BE2C (cell line): ENCODE measurements around a stretch of chr4.

- RRBS: no CpG with 5 or more reads among the region's 9 CpGs
Measured at GRCh38 chr4:25872751-25873363, 10.1 kb upstream of the SEL1L3 start.

GRCh38 chr4:25878418-25879144, 15.8 kb upstream of the SEL1L3 start:
- RRBS: no CpG with 5 or more reads among the region's 11 CpGs

GRCh38 chr4:26141596-26142625, 178.9 kb upstream of the RBPJ start:
- RRBS: no CpG with 5 or more reads among the region's 10 CpGs

- RRBS: no CpG with 5 or more reads among the region's 2 CpGs
Measured at GRCh38 chr4:26144953-26145472, 175.8 kb upstream of the RBPJ start.

DNA sequence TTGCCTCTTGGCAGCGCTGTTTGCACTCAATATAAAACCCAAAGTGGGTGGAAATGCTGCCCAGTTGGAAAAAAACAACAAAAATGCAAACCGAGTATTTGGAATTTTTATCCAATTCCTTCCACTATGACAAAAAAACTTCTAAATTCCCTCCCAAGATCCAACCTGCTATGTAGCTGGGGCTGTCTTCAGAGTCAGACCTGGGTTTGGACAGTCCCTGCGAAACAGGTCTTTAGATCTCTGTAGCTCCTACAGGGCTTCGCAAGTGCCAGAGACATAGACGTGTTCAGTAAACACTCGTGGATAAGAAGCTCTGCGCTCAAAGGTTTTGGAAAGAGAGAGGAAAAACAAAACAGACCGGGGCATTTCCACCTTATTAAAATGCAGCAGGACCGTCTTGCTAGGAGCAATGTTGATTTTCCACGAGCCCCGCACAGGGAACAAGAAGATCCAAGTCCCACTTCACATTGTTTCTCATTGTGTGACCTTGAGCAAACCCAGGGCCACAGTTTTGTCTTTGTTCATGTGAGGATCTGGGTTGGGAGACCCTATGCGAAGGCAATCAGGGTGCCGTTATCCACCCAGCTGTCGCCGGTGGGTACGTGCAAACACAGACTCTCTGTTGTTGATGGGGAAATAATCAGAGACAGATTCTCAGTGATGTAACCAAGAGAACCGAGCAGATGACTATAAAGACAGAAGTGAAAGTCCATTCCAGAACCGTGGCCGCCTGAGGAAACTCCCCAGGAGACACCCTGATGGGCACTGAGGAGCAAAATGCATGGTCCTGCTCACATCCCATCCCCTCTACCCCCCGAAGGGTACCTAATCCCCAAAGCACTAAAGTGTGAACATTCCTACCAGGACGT, 102.9 kb upstream of the RBPJ start:
- RRBS: no CpG with 5 or more reads among the region's 21 CpGs

- RRBS: 85% methylated on average over 4 of the region's 8 CpGs
Measured at GRCh38 chr4:26274990-26275615, 45.7 kb upstream of the RBPJ start.

DNA sequence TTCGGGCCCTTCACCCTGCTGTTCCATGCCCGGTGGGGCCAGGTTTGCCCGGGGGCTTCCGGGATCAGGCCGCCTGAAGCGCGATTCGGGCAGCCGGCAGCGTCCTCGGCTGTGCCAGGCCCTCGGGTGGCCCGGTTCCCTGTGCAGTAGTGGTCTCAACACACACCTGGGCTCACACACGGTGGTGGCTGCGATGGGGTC, 1.0 kb upstream of the RBPJ start:
- RRBS: under 1% methylated on average over 5 of the region's 15 CpGs

GRCh38 chr4:26362561-26363045, 41.8 kb downstream of the RBPJ start:
- RRBS: no CpG with 5 or more reads among the region's 2 CpGs

GRCh38 chr4:26857139-26858446, 3.0 kb upstream of the STIM2 start:
- RRBS: under 1% methylated on average over 20 of the region's 80 CpGs

- RRBS: no CpG with 5 or more reads among the region's 1 CpG
Measured at GRCh38 chr4:26866164-26866628, 5.6 kb downstream of the STIM2 start.

DNA sequence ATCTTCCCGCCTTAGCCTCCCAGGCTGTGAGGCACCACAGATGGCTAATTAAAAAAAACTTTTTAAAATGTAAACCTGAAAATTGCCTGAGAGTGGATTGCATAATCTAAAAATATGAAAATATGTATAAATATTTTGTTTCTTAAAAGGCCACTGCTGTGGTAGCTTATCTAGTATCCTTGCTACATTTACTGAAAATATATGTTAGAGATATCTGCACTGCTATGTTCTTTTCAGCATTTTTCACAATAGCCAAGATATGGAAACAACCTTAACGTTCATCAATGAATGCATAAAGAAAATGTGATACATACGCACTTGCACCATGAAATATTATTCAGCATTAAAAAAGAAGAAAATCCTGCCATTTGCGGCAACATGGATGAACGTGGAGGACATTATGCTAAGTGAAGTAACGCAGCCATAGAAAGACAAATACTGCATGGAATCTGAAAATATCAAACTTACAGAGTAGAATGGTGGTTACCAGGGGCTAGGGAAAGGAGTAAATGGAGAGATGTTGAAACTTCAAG, 9.1 kb downstream of the STIM2 start:
- RRBS: no CpG with 5 or more reads among the region's 6 CpGs

DNA sequence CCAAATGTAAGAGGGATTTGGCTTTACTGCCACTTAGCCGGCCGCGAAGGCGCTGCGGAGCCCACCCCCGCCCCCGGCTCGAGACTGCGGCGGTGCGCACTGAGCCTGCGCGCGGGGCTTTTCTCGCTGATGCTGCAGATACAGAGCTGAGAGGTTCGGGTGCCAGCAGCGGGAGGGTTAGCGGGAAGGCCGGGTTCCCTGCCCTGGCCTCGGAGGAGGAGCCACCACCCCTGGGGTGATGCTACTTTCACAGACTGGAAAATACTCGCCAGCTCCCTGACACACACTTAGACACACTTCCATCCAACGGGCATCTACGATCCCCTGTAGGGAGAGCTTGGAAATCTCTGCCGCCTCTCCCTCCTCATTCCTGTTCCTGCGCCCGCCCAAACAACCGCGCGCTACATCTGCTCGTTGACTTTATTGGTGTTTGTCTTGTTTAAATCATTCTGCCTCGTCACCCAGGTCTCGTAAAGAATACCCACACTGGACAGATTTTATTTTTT, 2.1 kb upstream of the PCDH7 start:
- RRBS: 3% methylated on average over 12 of the region's 32 CpGs

DNA sequence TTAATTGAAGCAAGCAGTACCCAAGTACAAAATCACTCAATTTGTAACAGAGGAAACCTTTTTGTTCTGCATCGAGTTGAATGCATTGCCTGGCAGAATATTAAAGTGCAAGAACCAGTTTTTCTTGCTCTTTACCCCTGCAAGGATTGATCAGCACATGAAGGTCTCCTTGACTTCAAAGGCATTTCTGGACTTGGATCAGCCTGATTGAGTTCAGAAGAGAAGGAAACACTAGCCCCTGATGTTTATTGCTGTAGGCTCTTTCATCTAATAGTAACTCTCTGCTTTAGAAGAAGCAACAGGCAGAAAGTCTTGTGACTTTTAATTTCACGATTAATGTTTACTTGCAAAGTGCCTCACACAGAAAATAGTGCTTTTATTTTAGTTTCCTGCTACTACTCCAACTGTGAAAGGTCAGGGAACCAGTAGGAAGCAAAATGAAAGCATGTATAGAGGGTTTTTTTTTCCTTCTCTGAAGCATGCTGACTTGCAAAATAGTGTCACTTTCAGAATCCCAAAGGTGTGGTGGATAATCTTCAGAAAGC, 69.0 kb downstream of the PCDH7 start:
- RRBS: no CpG with 5 or more reads among the region's 2 CpGs

DNA sequence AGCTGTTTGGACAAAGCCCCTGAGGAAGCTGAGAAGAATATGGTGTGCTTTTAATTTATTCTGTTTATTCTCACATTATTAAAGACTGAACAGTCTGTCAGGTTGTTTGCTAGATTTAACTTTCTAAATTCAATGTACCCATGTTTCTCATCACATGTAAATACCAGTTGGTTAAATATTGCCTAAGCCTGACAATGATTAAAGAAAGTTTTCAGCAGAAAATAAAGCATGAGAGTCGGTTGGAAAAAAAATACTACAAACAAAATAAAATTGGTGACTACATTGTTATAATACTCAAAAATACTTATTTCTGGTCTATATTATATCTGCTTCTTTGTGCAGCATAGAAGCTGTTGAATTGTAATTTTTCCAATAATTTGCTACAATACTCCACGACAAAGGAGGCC, 1974.7 kb downstream of the ARAP2 start:
- RRBS: no CpG with 5 or more reads among the region's 2 CpGs

GRCh38 chr4:36241717-36242479, 2.4 kb downstream of the ARAP2 start:
- RRBS: no CpG with 5 or more reads among the region's 3 CpGs

- RRBS: no CpG with 5 or more reads among the region's 1 CpG
Measured at GRCh38 chr4:36283115-36283413, 1.6 kb downstream of the DTHD1 start.

GRCh38 chr4:37431449-37431731, 22.3 kb upstream of the C4orf19 start:
- RRBS: no CpG with 5 or more reads among the region's 1 CpG

DNA sequence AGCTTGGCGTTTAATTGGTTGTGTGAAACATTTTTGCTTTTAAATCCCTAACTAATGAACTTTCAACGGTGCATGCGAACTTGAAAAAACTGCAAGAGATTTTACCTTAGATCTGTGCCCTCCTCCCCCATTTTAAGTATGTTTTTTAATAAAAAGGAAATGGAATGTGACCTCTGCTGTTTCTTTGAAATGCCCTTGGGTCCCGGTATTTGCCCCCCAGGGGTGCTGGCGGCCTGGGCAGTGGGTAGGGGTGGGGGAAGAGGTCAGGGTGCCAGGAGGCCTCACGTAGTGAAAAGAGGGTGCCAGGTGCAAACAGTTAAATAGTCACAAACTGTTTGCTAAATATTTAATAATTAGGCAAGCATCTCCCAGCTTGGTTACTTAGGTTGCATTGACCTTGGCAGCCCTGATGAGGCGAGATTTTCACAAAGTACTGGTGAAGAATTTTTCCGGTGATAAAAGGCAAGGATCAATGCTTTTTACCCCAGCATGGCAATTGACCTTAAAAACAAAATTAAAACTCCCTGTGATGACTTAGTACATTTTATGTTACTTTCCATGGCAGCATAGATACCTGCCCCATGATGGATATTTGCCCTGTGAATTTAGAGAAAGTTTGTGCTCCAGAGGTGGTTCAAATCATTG, 721 bp downstream of the C4orf19 start:
- RRBS: no CpG with 5 or more reads among the region's 8 CpGs

- RRBS: no CpG with 5 or more reads among the region's 10 CpGs
Measured at GRCh38 chr4:37641758-37642257, 44.4 kb downstream of the RELL1 start.